Right cardiac atrium (tissue), 1 donor: ENCODE data around the gene AMBRA1.

- PRO-cap: no peak
Observed at GRCh38 chr11:44568417-44569648, 3.4 kb downstream of the CD82 start.

GRCh38 chr11:45108360-45108718 is 38.1 kb upstream of the PRDM11 start:
- PRO-cap: no peak

DNA sequence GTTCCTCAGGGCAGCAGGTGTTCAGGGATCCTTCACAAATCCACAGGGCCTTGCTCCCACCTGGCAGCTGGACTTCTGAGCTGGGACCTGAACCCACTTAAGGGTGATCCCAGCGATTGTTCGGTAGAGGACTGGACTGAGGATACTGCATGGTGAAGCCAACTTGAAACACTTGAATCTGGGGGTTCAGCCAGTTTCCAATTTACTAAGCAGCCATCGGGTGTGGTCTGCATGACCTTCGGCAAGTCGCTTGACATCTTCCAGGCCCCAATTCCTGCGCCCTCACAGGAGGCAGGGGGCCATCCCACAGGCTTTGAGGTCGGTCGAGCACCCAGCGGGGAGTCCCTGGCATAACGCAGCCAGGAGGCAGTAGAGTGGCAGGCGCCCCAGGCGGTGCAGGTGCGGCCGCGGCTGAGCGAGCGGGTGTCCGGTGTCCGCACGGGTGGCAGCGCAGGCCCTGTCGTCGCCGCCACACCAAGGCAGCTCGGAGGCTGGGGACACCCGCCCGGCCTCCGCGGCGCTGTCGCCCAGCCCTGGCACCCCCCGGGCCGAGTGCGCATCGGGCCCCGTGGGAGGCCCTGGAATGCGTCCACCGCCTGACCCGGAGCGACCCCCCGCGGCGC is 33.6 kb downstream of the PRDM11 start:
- PRO-cap: bidirectional peak, plus-strand start at position 369 of the sequence, minus-strand start at position 371 of the sequence; bidirectional peak, plus-strand start at position 472 of the sequence, minus-strand start at position 486 of the sequence

GRCh38 chr11:45209613-45211020 is 63.7 kb downstream of the PRDM11 start:
- PRO-cap: bidirectional peak, plus-strand start at chr11:45210127, minus-strand start at chr11:45209901

GRCh38 chr11:45410621-45411144 is 124.5 kb upstream of the SYT13 start:
- PRO-cap: no peak

- PRO-cap: no peak
Observed at GRCh38 chr11:45851927-45852511, 4.7 kb downstream of the CRY2 start.

DNA sequence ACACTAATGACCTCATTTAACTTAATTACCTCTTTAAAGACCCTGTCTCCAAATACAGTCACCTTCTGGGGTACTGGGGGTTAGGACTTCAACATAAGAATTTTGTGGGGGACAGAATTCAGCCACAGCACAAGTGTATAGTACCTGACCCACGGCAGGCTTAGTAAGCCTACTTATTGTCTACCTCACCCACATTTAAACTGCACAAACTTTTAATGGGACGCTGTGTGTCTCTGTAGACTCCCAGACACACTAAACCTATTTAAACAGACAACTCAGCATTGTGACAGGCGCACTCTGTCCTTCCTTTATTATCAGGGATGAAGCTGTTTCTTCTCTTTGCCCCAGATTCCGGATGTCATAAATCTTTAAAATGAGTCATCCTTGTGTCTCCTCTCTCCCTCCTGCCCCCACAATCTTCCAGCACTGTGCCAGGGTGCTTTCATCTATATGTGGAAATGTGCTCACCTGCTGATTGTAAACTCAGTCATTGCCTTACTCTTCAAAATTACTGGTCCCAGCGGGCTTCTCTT is 5.4 kb upstream of the MAPK8IP1 start:
- PRO-cap: no peak

- PRO-cap: no peak
Observed at GRCh38 chr11:46011900-46012598, 89.6 kb downstream of the LARGE2 start.

DNA sequence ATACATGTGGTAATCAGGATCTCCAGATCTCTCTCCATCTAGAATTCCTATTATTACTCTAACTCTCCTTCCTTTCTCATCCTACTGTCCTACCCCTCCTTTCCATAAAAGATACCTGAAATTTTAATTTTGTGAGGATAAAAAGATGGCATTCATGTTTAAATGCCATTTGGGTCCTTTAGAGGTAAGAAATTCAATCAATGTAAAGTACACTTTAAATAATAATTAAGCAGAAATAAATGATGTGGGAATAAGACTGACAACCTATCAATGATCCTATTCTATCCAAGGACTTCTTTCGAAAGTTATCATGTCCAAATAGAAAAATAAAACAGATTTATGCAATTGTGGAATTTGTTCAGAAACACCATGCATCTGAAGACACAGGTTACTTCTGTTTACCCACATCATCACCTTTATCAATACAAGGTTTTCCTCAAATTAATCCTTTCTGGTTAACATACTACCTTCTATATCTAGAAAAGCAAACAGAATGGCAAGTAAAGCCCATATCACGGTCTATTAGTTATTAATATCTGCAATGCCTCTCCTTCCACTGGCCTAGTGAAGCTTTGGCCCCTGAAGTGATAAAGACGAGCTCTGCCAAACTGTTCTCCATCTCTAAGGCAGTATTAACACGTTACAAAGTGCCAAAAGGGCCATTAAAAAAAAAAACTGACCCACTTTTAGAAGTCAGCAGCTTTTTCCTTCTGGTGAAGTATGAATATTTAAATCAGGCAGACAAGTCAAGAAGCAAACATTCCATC is 78.1 kb downstream of the PHF21A start:
- PRO-cap: no peak

GRCh38 chr11:46254128-46254648 is 23.3 kb upstream of the CREB3L1 start:
- PRO-cap: no peak

DNA sequence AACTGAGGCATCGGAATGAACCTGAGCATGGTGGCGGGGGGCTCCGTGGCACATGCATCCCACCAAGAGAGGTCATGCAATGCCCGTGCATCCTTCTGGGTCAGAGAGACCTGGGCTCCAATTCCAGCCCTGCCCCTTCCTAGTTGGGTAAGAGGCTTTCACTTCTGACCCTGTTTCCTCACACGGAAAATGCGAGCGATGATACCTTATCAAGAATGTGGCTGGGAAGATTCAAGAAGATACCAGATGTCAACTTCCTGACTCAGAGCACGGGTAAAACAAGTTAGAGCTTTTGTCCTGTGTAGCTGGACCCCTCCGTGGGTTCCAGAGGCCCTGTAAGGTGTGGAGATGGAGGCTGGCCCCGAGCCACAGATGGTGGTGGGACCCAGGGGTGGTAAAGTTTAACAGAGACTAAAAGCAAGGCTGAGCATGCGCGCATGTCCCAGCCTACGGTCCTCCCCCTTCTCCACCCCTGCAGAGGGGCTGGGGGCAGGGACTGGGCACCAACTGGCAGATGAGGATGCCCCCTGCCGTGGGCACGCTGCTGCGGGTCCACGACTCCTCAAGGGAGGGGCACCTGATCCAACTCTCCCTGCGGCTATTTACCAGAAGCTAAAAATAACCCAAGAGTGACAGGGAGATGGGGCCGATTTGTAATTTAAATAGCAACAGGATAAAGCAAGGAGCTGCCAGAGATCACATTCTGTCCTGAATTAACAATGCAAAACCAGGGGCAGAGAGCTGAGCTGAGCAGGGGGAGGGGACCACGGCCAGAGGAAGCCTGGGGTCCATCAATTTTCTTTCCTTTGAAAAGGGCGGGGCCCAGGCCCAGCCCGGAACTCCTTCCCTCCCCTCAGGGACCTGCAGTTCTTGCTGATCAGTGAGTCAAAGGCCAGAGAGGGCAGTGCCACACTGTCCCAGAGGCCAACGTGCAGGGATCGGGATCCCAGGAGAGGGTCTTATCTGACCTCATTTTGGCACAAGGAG is 8.4 kb upstream of the DGKZ start:
- PRO-cap: bidirectional peak, plus-strand start at position 513 of the sequence, minus-strand start at position 374 of the sequence

DNA sequence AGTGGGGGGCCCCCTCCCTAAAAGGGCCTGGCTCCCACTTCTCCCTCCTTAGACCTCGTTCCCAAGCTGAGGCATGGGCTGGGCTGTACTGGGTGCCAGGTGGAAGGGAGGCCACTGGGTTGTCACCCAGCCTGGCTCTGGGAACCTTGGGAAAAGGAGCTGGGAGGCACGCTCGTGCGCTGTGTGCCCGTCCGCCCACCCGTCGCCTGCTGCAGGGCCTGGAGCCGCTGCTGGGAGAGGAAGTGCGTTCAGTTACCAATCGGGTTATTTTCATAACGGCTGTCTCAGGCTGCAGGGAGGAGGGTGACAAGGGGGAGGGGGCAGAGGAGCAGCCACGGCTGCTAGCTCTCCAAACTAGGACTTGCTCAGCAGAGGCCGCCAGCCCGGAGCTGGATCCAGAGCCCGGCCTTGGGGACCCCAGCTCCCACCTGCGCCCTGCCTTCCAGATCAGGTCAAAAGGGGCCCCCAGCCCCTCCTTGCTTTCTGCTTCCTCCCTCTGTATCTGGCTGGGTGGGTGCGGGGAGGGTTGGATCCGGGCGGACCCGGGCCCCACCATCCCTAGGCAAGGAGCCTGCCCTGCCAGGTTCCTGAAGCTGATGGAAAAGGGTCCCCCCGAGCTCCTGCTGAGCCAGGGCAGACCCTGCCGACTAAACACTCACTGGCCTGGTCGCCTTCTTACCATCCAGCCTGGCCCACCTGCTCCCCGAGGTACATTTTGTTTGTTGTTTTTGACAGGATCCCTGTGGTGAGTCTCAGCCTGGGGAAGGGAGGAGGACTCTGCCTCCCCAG is 14.2 kb downstream of the DGKZ start:
- PRO-cap: bidirectional peak, plus-strand start at position 301 of the sequence, minus-strand start at position 211 of the sequence

DNA sequence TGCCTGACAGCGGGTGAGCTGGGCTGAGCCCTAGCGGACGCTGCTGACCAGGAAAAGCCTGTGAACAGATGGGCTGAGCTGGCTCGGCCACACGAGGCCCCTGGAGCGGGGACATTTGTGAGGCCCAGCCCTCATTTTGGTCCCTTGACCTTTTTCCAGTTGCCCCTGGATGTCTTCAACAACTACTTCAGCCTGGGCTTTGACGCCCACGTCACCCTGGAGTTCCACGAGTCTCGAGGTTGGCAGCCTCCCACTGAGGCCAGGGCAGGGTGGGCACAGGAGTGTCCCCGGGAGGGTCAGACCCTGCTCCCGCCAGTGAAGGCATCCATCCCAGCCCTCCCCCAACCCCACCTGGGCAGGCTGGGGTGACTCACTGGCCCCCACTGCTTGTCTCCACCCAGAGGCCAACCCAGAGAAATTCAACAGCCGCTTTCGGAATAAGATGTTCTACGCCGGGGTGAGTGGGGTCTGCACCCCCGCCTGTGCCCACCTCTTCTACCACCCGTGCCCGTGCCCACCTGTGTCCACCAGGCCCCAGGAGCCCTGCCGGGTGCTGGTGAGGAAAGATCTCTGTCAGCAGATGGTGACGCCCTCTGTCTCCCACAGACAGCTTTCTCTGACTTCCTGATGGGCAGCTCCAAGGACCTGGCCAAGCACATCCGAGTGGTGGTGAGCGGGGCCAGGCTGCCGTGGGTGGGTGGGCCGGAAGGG is 7.3 kb upstream of the MDK start:
- PRO-cap: unidirectional peak, plus-strand start at position 443 of the sequence

DNA sequence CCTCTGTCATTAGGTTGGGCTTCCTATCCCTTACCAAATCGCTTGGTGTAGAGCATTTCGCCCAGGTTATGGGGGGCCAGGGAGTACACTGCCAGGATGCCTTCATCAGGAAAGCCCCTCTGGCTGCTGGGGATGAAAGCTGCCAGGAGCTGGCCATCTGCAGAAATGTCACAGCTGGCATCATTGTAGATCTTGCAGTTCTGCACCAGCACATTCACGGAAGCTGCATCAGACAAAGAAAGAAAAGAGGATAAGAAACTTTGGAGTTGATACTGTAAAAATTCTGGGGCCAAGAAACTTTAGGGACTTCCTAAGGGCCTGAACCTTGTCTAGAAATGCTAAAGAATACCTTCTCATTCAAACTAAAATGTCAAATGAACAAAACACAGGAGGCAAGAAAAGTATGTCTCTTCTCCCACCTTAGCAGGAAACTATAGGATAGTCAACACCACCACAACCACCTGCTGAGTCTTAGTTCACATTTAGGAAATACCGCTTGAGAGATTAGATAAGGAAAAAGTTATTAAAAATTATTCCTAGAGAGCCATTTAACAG is 43.3 kb upstream of the CHRM4 start:
- PRO-cap: no peak

DNA sequence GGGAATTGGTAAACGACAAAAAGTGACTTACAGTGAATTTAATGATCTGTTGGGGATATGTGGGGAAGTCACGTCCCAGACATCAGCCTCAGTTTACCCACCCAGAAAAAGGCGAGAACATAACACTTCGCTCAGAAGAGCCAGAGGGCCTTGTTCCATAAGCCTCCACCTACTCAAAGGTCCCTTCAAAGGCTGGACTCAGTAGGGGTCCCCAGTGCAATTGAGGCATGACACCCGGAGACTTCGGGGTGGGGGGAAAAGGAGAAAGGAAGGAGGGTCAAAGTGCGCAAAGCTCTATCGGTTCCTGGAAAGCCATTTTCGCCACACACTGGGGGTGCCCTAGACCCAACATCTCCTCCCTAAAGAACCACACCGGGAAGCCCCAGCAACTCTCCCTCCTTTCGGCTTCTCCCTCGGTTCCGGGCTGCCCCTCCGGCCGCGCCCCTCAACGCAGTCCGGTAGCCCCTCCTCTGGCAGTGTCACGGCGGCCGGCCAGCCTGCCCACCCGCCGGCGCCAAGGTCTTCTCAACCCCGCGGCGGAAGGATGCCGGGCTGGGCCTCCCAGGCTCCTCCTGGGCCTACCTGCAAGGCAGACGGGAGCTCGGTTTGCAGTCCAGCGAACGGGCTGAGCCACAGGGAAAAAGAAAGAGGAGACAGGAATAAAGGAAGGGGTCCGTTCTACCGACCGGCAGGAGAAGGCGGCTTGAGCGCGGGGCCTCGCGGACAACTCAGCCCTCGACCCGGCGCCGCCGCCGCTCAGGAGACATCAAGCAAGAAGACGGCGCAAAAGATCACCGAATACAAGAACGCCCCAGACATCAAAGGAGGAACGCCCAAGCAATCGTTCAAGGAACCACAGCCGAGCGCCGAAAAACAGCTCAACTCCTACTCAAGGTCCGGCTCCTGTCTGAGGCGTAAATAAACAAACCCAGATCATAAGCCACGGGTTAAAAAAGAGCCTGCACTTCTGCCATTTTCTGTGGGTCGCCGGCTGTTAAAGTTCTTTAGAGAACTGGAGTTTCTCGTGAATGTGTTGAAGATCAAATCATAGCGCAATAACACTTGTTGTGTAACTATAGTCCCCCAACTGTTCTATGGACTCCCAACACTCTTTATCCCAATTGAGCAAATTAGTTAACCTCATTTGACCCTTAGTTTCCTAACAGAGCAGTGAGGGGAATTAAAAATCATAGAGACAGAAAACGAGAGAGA is at the start of gene AMBRA1:
Gene AMBRA1, minus strand, starts transcription at position 778 of the 1,212 bp plus-strand sequence.
- PRO-cap: bidirectional peak, plus-strand start at position 528 of the sequence, minus-strand start at position 421 of the sequence; bidirectional peak, plus-strand start at position 964 of the sequence, minus-strand start at position 772 of the sequence

DNA sequence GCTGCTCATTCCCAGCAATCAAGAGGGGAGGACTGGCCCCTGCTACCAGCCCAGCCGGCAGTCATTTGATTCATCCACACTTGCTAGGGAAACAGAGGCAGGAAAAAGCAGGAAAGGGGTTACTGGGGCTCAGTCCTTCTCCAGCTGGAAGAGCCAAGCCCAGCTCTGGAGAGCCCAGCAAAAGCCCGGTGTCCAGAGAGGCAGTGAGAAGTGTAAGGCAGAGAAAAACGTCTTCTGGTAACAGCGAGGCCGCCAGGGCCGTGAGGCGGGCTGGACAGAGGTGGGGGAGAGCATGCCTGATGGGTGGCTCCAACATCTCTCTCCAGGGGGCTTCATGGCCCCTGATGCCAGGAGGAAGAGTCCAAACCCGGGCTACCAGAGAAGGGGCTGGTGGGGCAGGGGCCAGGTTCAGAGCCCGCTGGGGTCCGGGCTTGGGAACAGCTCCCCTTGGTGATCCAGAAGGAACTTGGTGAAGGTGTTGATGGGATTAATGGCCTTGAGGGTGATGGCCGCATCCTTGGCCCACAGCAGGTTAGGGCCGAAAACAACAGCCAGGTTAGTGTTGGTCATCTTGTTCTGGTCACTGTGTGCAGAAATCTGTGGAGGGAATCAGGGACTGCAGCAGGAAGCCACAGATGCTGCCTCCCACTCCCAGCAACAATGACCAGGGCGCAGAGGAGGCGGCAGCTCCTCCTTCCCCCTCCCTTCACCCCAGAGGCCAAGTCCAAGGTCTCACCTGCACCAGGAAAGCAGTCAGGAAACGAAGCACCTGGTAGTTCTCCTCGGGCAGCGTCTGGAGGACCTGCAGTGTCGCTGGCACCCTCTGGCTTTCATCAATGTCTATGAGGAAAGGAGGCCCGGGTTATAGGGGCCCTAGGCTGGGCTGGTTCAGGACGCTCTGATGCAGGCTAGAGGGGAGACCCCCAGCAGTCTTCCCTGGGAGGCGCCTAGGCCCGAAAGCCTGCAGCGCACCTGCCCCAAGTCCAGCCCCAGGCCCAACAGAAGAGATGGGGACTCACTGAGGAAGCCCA is 21.5 kb downstream of the ARHGAP1 start:
- PRO-cap: no peak

DNA sequence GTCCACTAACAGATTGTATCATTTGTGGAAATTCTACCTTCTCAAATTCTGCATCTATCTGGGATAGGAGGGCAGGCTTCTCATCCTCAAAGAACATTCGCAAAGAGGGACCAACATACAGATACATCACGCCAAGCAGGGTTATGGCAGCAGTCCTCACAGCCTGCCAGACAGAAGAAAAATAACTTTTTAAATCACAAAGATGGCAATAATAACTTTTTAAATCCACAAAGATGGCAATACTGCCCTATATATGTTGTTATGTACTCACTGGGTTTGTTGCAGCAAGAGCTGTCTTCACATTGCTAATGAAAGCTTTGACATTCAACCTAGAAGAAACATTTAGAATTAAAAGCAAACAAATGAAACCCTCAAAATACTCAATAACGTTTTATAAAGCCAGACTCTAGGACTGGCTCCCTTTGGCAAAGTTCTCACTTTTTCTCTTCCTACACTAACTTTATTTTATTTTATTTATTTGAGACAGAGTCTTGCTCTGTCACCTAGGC is 61.2 kb downstream of the F2 start:
- PRO-cap: no peak

GRCh38 chr11:46857042-46858120 is 11.3 kb upstream of the CKAP5 start:
- PRO-cap: no peak

DNA sequence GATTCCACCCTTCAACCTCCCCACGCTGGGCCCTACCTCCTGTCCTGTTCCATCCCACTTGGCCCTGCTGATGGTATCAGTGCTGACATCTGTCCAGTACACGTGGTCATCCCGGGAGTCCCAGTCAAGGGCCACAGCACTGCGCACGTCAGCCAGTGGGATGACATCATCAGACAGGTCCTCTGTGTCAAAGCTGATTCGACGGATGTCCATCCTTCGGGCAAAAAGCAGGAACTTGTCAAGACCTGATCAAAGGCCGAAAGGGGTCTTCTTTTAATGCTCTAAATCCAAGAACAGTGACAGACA is 32.1 kb downstream of the LRP4 start:
- PRO-cap: no peak

DNA sequence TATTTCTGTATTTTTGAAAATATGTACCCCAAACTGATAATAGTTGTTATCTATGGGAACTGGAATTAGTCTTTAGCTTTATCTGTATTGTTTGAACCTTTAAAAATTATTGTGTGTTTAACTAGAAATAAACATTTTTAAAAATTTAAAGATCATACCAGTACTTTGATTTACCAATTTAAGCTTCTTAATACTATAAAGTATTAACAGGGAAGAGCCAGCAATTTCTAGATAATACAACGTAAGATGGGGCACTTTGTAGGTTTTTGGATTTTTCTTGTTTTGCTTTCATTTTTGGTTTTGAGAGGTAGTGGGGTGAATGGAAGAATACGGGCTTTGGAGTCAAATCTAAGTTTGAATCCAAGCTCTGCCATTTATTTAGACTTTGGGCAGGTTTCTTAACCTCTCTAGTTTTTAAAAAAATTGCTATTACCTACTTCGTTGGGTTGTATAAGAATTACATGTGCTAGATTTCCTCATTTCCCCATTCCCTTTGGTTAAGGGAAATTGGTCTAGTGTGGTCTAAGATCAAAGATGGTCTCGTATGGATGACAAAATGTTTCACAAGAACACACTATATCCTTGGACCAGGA is 44.9 kb downstream of the CSTPP1 start:
- PRO-cap: no peak